A549 (cell line): ENCODE results near the genes PIGS, RSKR and PROCA1.

GRCh38 chr17:28049843-28050897, 7.7 kb downstream of the NLK start:
- PRO-cap: no peak
CAGE:
- cytosol, long polyA plus RNA: no peak
- long polyA plus RNA: no peak
- nucleus, long polyA plus RNA: no peak

- PRO-cap: no peak
CAGE:
- cytosol, long polyA plus RNA: no peak
- long polyA plus RNA: no peak
- nucleus, long polyA plus RNA: no peak
These were observed 3.0 kb downstream of the TNFAIP1 start for GRCh38 chr17:28338386-28339079.

DNA sequence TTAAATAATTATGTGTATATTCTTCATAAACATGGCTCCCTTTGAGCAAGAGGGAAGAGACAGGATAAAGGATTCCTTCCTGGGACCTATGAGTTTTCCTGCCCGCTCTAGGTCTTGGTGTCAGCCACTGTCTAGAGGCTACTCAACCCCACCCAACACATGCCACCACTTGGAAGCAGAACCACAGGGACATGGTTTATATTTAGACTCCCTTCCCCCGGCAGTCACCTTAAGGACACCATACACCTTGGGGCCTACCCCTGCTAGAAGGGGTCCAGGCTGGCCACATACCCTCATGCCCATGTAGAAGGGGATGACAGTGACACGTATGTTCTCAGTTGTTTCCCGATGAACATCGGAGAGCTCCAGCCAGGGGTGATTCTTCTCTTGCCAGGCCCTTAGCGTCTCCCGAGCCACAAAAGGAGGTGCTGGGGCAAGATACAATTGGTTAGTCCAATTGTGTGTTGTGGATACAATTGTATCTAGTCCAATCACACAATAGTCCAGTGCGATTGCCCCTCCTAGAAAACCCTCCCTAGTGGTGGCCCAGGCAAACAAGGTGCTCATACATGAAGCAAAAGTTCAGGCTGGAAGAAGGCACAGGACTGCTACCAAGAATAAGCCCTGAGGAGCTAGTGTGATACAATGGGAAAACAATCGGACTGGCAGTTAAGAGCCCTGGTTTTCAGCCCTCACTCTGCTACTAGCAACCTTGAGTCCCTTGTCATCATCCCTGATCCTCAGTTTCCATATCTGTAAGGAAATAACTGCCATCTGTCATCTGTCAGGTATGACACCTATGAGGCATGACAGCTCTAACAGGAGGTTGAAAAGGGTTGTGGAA, 5.7 kb downstream of the POLDIP2 start:
- PRO-cap: no peak
CAGE:
- cytosol, long polyA plus RNA: no peak
- long polyA plus RNA: no peak
- nucleus, long polyA plus RNA: no peak

DNA sequence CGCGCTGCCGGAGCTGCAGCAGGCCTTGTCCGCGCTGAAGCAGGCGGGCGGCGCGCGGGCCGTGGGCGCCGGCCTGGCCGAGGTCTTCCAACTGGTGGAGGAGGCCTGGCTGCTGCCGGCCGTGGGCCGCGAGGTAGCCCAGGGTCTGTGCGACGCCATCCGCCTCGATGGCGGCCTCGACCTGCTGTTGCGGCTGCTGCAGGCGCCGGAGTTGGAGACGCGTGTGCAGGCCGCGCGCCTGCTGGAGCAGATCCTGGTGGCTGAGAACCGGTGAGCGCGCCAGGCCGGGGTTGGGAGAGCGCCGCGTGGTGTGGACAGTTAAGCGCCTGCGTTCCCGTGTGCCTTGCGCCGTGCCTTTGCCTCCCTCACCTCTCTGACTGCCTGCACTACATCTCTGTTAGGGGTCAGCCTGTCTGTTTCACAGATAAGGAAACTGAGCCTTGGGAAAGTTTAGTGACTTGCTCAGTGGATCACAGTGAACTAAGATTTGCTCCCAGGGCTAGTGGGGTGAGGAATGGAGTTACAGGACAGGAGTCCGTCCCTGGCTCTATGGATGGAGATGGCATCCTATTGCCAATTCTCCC, 831 bp downstream of the SARM1 start:
- PRO-cap: no peak
CAGE:
- cytosol, long polyA plus RNA: no peak
- long polyA plus RNA: no peak
- nucleus, long polyA plus RNA: no peak

GRCh38 chr17:28482627-28483308, 9.3 kb downstream of the SLC13A2 start:
- PRO-cap: no peak
CAGE:
- cytosol, long polyA plus RNA: no peak
- long polyA plus RNA: no peak
- nucleus, long polyA plus RNA: no peak

DNA sequence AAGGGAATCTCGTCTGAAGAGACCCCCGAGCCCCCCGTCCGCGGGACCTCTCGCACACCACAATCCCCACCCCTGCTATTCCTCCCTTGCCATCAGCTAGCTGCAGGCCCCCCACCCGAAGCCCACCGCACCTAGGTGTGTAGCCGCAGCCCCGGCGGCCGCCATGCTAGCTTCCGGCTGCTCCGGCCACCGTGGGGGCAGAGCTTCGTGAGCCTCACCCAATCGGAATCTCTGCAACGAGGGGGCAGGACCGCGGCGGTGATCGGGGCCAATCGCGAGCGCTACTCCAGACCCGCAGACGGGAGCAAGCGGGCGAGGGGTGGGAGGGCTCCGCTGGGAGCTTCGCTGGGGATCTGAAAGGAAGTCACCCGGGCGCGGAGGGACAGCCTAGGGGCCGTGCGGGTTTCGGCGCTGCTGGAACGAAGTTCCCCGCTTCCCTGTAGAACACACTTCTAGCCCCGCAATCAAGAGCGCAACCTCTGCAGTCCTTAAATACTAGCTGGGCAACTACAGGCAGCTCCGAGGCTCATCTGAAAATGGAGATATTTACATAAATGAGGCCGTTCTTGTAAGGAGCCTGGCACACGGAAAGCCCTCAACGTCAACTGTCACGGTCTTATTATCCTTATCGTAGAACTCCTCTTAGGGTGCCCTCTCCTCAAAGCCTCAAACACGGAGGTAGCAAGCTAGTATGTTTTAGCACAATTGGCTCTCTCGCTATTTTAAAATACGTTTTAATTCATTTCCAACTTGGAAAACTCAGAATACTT, at the start of gene PIGS:
PIGS (minus strand) TSS at position 193 of the 770 bp plus-strand sequence.
- PRO-cap: bidirectional peak, plus-strand start at position 367 of the sequence, minus-strand start at position 205 of the sequence
CAGE:
- cytosol, long polyA plus RNA: start-site peak on the minus strand centred at position 180 of the sequence, 18 bp wide, 125 and 492 reads in 2 replicates
- long polyA plus RNA: start-site peak on the minus strand centred at position 191 of the sequence, 39 bp wide, 227 and 143 reads in 2 replicates
- nucleus, long polyA plus RNA: no peak

GRCh38 chr17:28614037-28614633, at the start of gene RSKR:
Gene RSKR (minus strand): TSS chr17:28614185.
- PRO-cap: no peak
CAGE:
- cytosol, long polyA plus RNA: no peak
- long polyA plus RNA: no peak
- nucleus, long polyA plus RNA: no peak

- PRO-cap: no peak
CAGE:
- cytosol, long polyA plus RNA: no peak
- long polyA plus RNA: no peak
- nucleus, long polyA plus RNA: no peak
These were observed 22.4 kb downstream of the SUPT6H start for GRCh38 chr17:28684134-28685118.

- PRO-cap: no peak
CAGE:
- cytosol, long polyA plus RNA: no peak
- long polyA plus RNA: no peak
- nucleus, long polyA plus RNA: no peak
These were observed at the start of gene PROCA1 for GRCh38 chr17:28711217-28712269. Gene PROCA1 (minus strand): TSS chr17:28711888.

DNA sequence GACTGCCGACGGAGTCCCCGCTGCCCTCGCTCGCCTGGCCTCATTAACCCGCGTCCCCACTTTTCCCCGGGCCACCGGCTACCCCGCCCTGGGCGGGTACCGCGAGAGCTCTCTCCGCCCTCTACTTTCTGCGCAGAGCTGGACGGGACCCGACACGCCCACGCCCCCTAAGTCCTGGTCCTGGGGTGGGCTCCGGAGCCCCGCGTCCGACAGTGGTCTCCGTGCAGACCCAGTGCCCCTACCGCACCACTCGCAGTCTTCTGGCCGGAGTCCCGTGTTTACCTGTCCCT, 386 bp upstream of the TLCD1 start:
- PRO-cap: no peak
CAGE:
- cytosol, long polyA plus RNA: no peak
- long polyA plus RNA: no peak
- nucleus, long polyA plus RNA: no peak

DNA sequence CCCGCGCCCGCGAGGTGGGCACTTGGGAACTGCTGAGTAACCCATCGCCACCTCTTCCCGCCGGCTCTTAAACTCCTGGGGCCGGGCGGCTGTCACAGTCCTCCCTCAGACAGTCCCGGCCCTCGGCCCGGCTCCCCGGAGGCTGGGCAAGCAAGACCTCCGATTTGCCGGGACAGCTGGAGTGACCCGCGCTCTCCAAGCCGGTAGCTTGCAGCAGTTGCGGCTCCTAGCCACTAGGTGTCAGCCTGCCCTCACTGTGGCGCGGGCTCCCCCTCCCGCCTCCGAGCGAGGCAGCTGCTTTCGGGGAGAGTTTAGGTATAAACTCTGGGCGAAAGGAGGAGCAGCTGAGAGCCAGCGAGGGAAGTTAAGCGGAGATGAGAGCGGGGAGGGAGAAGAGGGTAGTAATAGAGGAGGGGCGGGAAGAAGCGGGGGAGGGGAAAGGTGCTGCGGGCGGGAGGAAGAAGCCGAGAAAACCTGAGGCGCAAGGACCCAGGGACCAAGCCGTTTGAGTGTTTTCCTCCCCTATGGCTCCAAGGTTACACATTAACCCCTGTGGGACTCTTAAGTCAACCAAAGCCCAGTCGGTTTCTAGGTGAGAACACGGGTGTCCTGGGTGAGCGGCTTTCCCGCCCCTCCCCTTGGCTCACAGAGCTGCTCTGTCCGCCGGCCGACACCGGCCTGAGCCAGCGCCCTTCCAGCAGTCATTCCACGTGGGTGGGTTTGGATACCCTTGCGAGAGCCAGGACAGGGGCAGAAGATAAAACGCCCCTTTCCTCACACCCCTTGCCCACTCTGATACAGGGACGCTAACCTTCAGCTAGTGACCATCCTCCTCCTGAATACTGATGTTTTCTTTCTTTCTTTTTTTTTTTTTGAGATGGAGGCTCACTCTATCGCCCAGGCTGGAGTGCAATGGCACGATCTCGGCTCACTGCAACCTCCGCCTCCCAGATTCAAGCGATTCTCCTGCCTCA, 1.0 kb upstream of the TLCD1 start:
- PRO-cap: no peak
CAGE:
- cytosol, long polyA plus RNA: start-site peak on the minus strand centred at position 155 of the sequence, 79 bp wide, 100 and 152 reads in 2 replicates
- long polyA plus RNA: no peak
- nucleus, long polyA plus RNA: start-site peak on the minus strand centred at position 141 of the sequence, 149 bp wide, 67 and 97 reads in 2 replicates

DNA sequence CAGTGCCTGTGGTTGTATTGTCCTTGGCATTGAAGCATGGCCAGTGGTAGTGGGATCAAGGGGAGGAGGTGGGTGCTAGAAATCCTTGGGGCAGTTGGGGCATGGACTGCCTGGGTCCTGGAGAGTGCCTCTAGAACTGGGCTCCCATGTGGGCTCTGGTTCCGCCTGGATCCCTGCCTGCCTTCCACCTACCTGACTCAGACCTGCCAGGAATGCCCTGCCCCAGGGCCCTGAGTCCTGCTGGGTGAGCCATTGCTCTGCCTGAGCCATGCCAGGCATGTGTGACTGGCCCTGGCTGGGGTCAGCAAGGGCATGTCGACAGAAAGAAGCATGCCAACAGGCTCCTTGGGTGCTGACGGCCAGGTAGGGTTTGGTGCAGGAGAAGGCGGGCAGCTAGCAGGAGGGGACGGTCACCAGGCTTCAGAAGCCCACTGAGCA, 2.2 kb downstream of the TRAF4 start:
- PRO-cap: no peak
CAGE:
- cytosol, long polyA plus RNA: no peak
- long polyA plus RNA: no peak
- nucleus, long polyA plus RNA: no peak

- PRO-cap: no peak
CAGE:
- cytosol, long polyA plus RNA: no peak
- long polyA plus RNA: no peak
- nucleus, long polyA plus RNA: no peak
These were observed 6.3 kb downstream of the TRAF4 start for GRCh38 chr17:28749825-28750865.

DNA sequence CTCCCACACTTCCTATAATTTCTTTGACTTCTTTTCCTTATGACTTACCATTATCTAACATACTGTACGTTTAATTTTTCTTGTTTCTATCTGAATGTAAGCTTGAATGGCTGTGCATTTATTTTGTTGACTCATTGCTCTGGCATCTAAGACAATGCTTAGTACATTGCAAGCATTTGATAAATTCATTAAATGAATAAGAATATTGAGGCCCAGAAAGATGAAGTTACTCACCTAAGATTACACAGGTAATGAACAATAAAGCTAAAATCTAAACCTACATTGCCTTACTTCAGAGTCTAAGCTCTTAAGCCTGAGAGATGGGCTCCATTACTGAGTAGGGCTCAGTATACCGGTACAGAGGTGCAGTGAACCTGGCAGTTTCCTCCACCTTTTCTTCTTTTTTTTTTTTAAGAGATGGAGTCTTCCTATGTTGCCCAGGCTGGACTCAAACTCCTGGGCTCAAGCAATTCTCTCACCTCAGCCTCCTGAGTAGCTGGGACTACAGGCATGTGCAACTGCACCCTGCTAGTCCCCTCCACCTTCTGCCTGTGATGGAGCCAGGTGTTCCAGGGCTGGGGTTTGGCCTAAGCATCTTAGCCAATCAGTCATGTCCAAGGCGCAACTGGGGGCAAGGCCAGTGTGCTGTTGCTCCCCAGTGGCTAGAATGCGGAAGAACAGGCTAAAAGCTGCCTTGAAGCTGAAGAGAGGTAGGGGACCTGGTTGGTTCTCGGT, 18.8 kb downstream of the FLOT2 start:
- PRO-cap: no peak
CAGE:
- cytosol, long polyA plus RNA: no peak
- long polyA plus RNA: no peak
- nucleus, long polyA plus RNA: no peak

- PRO-cap: no peak
CAGE:
- cytosol, long polyA plus RNA: no peak
- long polyA plus RNA: no peak
- nucleus, long polyA plus RNA: no peak
These were observed 5.9 kb downstream of the FLOT2 start for GRCh38 chr17:28891493-28892136.

GRCh38 chr17:28904154-28905316, 1.7 kb upstream of the DHRS13 start:
- PRO-cap: no peak
CAGE:
- cytosol, long polyA plus RNA: no peak
- long polyA plus RNA: no peak
- nucleus, long polyA plus RNA: no peak

- PRO-cap: unidirectional peak, plus-strand start at chr17:28946556
CAGE:
- cytosol, long polyA plus RNA: no peak
- long polyA plus RNA: no peak
- nucleus, long polyA plus RNA: no peak
These were observed 5.0 kb downstream of the PHF12 start for GRCh38 chr17:28946176-28946910.

GRCh38 chr17:28949643-28949857, 1.8 kb downstream of the PHF12 start:
- PRO-cap: bidirectional peak, plus-strand start at chr17:28949897, minus-strand start at chr17:28949691
CAGE:
- cytosol, long polyA plus RNA: no peak
- long polyA plus RNA: no peak
- nucleus, long polyA plus RNA: no peak

GRCh38 chr17:29069477-29070161, 26.7 kb downstream of the PIPOX start:
- PRO-cap: no peak
CAGE:
- cytosol, long polyA plus RNA: no peak
- long polyA plus RNA: no peak
- nucleus, long polyA plus RNA: no peak

DNA sequence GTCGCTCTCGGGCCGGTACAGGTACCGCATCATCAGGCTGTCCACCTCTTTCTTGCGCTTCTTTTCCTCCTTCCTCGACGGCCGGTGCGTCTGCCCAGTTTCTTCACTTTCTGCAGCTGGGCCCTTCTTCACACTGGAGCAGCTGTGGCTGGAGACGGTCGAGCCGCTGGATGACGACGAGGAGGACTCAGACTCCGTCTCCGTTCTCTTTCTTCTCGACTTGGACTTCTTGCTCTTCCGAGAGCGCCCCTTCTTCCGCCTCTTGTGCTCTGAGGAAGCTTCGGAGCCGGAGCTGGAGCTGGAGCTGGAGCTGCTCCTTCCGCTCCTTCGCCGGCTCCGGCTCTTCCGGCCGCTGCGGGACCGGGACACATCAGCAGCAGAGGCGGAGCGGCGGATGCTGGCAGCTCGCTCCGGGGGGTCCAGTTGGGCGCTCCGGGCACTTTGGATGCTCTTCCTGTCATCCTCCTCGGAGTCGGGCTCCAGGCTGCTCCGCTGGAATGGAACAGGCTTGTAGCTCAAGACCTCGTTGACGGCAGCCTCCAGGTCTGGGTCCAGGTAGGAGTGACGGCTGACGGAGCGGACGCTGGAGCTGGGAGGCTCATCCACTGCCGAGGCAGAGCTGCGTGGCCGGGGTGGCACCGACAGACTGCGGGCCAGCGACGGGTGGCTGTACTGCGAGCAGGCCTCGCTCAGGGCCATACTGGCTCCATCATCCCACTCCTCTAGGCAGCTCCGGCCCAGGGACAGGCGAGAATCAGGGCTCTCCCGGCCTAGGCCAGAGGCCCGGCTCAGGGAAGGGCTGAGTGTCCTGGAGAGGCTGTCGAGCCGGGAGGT, 37.0 kb downstream of the PIPOX start:
- PRO-cap: no peak
CAGE:
- cytosol, long polyA plus RNA: no peak
- long polyA plus RNA: no peak
- nucleus, long polyA plus RNA: no peak